Kidney epithelial cell (primary cell): ENCODE data around the genes TRIM67 and NTPCR.

DNA sequence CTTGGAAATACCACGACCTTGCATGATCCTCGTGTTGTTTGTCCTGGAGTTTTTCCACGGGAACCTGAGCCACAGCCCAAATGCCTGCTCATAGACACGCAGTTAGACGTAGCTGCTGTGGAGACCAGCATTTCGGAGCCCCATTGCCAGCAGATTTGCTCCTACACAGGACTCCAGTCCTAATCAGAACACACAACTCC is 163.2 kb downstream of the GALNT2 start:
- RAMPAGE, long total RNA: no peak
- RRBS: no CpG with 5 or more reads among the region's 6 CpGs

GRCh38 chr1:230276926-230278073 is 148.8 kb downstream of the PGBD5 start:
- RAMPAGE, long total RNA: no peak
- RRBS: no CpG with 5 or more reads among the region's 17 CpGs

GRCh38 chr1:230459381-230459958 is 33.3 kb upstream of the PGBD5 start:
- RAMPAGE, long total RNA: no peak
- RRBS: no CpG with 5 or more reads among the region's 5 CpGs

DNA sequence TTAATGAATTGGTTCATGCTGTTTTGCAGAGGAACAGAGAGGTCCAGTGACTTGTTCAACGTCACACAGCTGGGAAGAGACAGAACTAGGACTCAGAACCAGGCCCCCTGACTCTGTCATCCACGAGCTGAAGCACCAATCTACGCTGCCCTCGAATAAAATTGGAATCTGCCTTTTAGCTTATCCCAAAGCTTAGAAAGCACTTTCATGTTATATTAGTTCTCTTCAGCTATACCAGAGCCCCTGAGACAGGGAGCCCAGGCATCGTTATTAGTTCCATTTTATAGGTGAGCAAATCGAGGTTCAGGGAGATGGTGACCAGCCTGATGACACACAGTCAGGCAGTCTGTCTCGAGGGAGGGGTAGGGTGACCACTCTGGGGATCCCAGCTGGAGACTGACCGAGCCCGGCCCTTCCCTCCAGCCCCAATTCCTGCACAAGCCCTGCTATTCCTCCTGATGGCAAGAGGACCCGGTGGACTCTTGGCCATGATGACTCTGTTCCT is 569 bp downstream of the AGT start:
- RAMPAGE, long total RNA: no peak
- RRBS: 96% methylated on average over 2 of the region's 10 CpGs

DNA sequence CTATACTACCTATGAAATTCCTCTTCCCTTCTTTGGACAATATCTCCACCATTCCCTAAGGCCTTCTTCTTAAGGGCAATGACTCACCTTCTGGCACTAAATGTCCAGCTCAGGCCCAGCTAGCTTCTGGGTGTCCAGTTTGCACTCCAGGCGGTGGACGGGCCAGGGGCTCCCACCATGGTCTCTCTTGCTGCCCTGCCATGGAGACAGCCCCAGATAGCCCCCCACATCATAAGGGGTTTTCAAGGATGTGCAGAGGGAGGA is 43.8 kb downstream of the C1orf198 start:
- RAMPAGE, long total RNA: no peak
- RRBS: no CpG with 5 or more reads among the region's 2 CpGs

DNA sequence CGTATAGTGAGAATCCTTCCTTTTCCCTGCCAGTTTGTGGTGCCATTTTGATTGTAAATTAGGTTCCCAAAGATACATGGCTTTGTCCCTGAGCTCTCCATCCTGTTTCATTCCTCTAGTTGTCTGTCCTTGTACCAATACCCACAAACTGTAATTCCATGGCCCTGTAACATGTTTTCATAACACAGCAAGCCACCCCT is 33.4 kb downstream of the C1orf198 start:
- RAMPAGE, long total RNA: no peak
- RRBS: no CpG with 5 or more reads among the region's 1 CpG

GRCh38 chr1:231012158-231012524 is 27.9 kb downstream of the FAM89A start:
- RAMPAGE, long total RNA: no peak
- RRBS: no CpG with 5 or more reads among the region's 6 CpGs

DNA sequence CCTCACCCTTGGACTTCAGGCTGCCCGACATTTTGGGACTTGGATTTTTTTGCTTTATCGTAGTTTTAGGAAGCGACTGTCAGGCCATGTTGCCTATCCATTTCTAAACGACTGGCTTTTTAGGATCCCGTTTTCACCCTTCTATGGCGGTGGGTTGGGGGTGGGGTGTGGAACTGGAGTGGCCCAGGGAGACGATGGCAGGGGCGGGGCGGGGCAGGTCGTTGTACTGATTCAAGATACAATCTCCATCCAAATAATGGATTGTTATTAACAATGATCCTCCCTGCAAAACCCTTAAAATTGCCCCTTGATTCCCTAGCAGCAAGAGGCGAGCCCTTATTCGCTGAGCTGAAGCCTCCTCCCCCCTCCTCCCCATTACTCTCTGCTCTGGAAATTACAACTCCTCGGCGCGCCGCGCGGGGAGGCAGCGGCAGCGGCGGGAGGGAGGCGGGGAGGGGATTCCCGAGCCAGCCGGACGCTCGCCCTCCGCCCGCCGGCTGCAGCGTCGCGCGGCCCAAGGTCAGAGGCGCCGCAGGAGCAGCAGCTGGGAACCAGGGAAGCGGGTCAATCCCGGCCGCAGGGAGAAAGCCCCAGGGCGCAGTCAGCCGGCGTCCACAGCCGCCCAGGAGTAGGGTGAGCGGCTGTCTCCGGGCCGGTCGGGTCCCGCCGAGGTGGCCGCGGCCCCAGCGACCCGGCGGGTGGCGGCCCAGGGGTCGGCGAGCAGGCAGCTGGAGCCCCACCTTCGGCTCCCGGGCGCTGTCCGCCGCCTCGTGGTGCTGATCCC is at the start of gene TRIM67:
TSS of gene TRIM67 (plus strand) at position 397 of the 784 bp plus-strand sequence.
- RAMPAGE, long total RNA: no peak
- RRBS: under 1% methylated on average over 27 of the region's 62 CpGs

DNA sequence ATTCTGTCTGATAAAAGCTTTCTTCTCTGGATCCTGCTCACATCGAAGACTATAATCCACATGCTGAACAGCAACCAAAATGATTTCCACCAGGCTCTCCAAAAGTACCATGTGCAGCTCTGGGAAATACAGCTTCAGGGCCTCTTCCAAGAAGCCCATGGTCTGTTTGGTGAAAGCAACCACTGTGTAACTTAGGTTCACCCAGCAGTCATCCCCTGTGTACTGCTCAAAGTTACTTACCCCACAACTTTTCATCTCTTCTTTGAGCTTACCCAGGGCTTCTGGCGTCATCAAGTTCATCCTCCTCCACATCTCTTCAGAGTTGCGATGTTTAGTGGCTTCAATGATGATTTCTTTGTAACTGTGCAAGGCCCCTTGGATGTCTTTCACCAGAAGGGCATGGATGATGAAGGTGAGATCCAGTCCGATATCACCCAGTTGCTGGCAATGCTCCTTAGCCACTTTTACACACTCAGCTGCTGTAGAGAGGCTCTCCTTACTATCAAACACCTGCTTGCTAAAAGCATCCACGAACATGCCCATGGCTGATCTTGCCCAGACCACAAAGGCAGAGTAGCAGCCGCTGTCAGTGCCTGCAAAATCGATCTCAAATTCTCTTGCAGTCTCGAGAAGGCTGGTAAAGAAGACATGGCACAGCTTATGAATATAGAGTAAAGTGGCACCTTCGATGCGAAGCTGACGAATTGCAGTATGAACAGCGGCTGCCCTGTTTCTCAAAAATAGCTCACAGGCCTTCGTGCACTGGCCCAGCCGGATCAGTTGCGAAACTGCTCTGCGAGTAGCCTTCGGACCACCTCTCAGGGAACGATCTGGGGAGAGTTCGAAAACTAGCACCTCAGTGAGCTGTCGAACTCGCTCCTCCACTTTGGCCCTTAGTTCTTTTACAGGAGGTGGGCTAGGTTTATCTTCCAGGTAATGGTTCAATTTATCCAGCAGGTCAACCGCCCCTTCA is 1.7 kb downstream of the EXOC8 start:
- RAMPAGE, long total RNA: no peak
- RRBS: no CpG with 5 or more reads among the region's 22 CpGs

DNA sequence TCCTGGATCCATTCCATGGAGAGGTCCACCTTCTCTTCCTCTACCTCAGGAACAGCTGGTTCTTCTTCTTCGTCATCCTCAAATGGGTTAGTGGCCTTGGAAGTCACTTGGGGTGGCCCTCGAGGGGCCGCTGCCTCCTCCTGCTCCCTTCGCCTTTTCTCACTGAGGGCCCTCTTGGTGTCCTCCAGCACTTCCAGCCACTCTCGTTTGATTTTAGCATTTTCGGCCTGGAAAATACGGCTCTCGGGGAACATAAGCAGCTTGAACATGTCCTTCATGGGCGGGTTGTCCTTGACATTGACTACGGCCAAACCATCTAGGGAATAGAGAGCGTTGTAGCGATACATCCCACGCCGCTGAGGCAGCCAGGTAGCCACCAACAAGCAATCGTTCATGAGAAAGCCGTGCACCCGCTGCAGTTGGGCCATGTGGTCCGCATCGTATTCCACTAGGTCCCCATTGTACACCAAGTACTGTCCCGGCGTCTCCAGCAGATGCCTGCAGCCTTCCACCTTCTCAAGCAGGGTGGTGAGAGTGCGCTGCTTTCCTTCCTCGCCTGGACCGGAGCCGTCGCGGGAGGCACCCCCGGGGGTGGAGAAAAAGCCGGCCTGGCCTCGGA is 813 bp downstream of the EXOC8 start:
- RAMPAGE, long total RNA: no peak
- RRBS: 1% methylated on average over 7 of the region's 30 CpGs

- RAMPAGE, long total RNA: no peak
- RRBS: no CpG with 5 or more reads among the region's 4 CpGs
Measured at GRCh38 chr1:231605482-231605715, 21.2 kb upstream of the DISC1 start.

- RAMPAGE, long total RNA: no peak
- RRBS: no CpG with 5 or more reads among the region's 22 CpGs
Measured at GRCh38 chr1:231641301-231641829, 14.8 kb downstream of the DISC1 start.

GRCh38 chr1:231847264-231848256 is 221.0 kb downstream of the DISC1 start:
- RAMPAGE, long total RNA: no peak
- RRBS: no CpG with 5 or more reads among the region's 11 CpGs

GRCh38 chr1:232589793-232590426 is 40.0 kb downstream of the SIPA1L2 start:
- RAMPAGE, long total RNA: no peak
- RRBS: no CpG with 5 or more reads among the region's 7 CpGs

DNA sequence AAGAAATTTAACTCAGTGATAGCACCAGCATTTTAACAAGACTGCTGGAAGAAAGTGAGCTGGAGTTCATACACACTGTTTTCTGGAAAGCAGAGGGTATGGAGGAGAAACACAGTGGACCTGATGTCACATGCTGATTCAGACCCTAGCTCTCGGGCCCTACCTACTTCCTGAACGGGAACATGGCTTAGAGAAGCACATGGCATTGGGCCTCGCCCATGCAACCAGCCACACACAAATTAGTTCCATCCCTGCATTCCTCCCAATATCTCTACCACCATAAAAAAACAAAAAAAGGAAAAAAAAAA is 39.6 kb downstream of the SIPA1L2 start:
- RAMPAGE, long total RNA: no peak
- RRBS: no CpG with 5 or more reads among the region's 3 CpGs

DNA sequence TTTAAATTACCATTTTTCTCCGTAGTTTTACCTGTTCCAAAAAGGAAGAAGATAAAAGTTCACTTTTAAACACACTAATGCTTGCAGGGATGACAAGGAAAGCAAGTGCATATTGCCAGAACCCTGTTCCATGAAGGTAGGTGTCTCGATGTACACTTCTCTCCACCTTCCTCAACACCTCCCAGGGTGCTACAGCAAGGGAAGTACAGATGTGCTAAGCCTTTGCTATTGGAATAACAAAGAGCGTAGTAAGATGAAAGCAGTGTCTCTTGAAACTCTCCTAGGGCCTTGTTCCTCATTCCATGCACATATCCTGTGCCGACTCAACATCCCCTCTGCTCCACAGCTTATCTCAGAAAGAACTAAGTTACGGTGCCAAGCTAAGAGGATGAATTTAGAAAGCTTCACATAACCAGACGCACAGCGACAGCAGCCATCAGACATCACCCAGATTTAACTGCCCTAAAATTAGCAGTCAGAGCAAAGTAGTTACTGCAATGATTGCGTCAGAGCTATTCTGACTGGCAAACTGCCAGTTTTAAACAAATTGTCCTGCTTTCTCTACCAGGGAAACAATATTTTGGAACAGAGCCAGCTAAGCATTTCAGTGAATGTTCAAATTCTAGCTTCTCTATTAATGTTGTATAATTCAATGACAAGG is 9.6 kb downstream of the SIPA1L2 start:
- RAMPAGE, long total RNA: no peak
- RRBS: no CpG with 5 or more reads among the region's 8 CpGs

DNA sequence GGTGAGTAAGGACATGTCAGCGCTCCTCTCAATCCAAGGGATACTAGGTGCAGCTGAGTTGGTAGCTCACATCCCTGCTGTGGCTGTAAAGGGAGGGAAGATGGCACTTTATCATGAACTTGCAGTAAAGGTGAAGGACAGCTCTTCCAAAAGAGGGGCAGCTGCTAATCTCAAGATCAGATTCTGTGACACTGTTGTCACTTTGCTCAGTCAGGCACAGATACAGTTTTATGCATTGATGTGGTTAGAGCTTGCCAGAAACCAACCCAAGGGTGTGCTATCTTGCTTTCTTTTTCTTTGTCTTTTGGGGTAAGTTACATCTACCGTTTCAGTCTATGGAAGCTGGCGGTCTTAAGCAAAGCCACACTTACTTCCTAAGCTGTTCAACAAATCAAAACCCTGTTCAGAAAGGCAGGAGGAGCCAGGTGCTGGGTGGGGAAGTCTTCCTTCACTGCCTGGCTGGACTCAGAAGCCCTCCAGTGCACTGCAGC is 26.5 kb upstream of the NTPCR start:
- RAMPAGE, long total RNA: no peak
- RRBS: no CpG with 5 or more reads among the region's 3 CpGs

- RAMPAGE, long total RNA: start-site peak on the plus strand at chr1:232950586-232950664, 339 and 338 reads in 2 replicates
- RRBS: 1% methylated on average over 20 of the region's 51 CpGs
Measured at GRCh38 chr1:232949804-232950947, at the start of gene NTPCR. Gene NTPCR, plus strand, starts transcription at chr1:232950611.

DNA sequence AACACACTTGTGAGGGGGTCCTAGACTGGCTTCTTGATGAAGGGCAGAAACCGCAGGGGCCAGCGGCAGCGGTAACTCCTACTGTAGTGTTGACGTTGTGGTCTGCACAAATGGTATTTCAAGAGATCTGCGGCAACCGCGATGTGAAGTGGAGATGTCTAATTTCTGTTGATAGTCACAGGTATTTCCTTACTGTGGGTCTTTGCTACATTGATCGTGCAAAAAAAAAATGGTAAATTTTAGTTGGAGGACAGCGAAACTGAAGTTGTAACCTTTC is 479 bp downstream of the NTPCR start:
- RAMPAGE, long total RNA: no peak
- RRBS: no CpG with 5 or more reads among the region's 9 CpGs

- RAMPAGE, long total RNA: no peak
- RRBS: no CpG with 5 or more reads among the region's 10 CpGs
Measured at GRCh38 chr1:233112611-233113580, 162.5 kb downstream of the NTPCR start.